Omental fat pad (tissue), 4 donors: ENCODE data around the gene GADD45B.

- PRO-cap = no peak
- RAMPAGE, long total RNA, 4 experiments = no peak in any of the 4 experiments
These were observed 12.8 kb downstream of the MOB3A start for GRCh38 chr19:2083253-2083830.

GRCh38 chr19:2129036-2129290, 22.4 kb downstream of the AP3D1 start:
- PRO-cap = no peak
- RAMPAGE, long total RNA, 4 experiments = no peak in any of the 4 experiments

DNA sequence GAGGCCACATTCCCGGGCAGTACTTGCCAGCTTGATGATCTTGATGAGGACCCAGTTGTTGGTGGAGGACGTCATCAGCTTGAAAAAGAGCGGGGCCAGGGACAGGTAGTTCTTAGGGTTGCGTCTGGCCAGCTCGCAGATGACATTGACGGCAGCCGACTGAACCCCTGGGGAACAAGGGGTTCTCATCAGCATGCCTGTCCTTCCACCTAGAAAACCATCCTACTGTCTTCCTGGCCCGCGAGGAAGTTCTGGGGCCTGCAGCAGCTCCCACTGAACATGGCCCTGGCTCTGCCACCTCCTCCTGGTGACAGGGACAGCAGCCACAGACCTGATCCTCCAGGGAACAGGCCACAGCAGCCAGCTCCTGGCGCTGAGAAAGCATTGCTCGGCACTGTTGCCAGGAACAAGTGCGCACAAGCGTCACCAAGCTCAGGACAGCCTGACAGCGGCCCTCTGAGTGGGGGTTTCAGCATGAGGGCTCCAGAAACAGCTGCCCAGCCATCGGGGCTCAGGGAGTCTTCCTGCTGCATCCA, 22.0 kb downstream of the AP3D1 start:
- PRO-cap = no peak
- RAMPAGE, long total RNA, 4 experiments = start-site peak on the minus strand in 1 of 4 experiments, centred at position 203 of the sequence, 28 reads per replicate

- PRO-cap = no peak
- RAMPAGE, long total RNA, 4 experiments = no peak in any of the 4 experiments
These were observed 31.6 kb downstream of the DOT1L start for GRCh38 chr19:2195270-2195729.

- PRO-cap = no peak
- RAMPAGE, long total RNA, 4 experiments = no peak in any of the 4 experiments
These were observed 32.3 kb downstream of the PLEKHJ1 start for GRCh38 chr19:2203702-2204434.

DNA sequence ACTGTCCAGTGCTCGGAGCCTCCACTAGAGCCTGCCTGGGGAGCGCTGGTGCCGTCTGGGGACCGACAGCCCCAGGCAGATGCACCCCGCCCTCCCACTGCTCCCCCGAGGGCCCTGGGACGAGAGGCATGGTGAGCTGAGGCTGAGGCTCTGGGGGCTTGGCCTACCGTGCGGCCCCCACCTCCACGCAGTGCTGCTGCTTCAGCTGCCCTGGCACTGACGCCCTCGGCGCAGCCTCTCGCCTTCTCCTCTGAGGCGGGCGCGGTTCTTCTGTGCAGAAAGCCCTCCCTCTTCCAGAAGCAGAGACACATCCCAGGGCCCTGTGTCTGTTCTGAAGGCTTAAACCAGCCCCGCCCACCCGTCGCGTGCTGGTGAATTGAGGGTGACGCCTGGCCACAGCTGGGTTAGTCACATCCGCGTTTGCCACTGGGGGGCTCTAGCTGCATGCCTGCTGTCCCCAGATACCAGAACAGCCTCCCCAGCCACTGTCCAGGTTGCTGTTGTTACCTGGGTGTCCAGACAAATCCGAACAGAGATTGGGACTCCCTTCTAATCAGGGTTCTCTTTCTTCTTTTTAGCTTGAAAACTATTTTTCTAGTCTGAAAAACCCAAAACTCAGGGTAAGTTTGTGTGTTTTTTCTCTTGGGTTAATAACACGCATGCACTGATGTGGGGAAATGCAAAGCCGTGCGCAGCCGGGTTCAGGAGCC, 27.6 kb downstream of the PLEKHJ1 start:
- PRO-cap = no peak
- RAMPAGE, long total RNA, 4 experiments = no peak in any of the 4 experiments

GRCh38 chr19:2215282-2215790, 20.8 kb downstream of the PLEKHJ1 start:
- PRO-cap = no peak
- RAMPAGE, long total RNA, 4 experiments = no peak in any of the 4 experiments

DNA sequence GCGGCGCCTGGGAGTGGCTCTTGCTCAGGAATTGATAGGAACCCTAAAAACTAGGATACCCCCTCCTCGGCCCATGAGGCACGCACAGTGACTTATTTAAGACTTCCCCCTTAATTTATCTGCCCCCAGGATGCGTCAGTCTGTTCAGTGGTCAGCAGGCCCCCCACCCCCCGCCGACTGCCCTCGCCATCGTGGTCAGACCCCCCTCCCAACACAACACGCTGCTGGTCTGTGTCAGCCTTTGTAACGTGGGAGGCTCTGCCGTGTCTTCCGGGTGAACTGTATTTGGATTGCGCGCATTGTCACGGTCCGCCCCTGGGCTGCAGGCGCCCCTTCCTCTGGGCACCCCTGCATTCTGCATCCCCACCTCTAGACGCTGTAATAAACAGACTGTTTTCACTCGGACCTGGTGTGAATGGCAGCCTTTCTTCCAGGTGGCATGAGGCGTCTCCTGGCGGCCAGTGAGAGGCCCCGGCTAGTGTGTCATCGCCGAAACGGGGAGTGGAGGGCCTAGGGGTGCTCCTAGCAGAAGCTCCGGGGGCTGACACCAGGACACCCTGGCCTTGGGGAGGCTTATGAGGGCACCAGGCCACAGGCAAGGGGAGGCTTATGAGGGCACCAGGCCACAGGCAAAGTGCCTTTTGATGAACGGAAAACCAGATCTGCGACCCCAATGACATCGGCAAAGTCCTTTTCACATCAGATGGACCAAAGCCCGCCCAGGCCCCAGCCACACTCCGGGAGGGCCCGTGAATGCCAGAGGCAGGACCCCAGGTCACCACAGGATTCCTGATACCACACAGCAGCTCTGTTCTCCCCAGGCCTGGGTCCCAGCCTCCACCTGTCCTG, 3.7 kb downstream of the PLEKHJ1 start:
- PRO-cap = no peak
- RAMPAGE, long total RNA, 4 experiments = no peak in any of the 4 experiments

DNA sequence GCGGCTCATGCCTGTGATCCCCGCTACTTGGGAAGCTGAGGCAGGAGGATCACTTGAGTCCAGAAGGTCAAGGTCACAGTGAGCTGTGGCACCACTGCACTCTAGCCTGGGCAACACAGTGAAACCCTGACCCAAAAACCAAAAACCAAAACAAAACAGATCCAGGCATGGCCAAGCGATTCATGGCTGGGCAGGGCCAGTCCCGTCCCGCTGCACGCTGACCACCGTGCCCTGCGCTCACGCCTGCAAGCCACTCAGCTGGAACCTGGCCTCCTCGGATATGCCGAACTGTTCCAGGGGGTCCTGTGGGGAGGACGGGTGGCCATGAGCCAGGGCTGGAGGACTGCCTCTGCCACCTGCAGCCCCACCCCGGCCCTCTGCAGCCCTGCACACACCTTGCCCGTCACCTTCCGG, 2.5 kb downstream of the PLEKHJ1 start:
- PRO-cap = no peak
- RAMPAGE, long total RNA, 4 experiments = no peak in any of the 4 experiments

DNA sequence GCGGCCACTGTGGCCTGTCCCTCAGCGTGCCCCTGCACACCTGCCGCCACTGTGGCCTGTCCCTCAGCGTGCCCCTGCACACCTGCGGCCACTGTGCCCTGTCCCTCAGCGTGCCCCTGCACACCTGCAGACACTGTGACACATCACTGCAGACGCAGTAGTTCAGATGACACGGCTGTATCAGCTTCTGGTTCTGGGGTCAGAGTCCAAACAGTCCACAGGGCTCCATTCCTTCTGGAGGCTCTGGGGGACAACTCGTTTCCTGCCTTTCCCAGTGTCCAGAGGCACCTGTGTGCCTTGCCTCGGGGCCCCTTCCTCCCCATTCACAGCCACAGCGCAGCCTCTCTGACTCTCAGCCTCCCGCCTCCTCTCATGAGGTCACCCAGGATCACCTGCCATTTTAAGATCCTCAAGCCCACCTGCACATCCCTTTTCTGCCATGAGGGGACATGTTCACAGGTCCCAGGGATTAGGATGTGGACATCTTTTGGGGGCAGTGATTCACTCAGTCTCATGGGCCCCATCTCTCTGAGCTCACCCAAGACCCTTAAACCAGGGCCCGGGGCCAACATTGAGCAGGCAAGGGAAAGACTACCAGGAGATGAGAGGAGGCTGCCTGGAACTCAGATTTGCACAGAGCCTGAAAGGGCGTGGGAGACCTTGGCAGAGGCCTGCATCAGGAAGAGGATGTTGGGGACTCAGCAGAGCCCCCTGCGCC, 5.6 kb downstream of the SF3A2 start:
- PRO-cap = no peak
- RAMPAGE, long total RNA, 4 experiments = no peak in any of the 4 experiments

DNA sequence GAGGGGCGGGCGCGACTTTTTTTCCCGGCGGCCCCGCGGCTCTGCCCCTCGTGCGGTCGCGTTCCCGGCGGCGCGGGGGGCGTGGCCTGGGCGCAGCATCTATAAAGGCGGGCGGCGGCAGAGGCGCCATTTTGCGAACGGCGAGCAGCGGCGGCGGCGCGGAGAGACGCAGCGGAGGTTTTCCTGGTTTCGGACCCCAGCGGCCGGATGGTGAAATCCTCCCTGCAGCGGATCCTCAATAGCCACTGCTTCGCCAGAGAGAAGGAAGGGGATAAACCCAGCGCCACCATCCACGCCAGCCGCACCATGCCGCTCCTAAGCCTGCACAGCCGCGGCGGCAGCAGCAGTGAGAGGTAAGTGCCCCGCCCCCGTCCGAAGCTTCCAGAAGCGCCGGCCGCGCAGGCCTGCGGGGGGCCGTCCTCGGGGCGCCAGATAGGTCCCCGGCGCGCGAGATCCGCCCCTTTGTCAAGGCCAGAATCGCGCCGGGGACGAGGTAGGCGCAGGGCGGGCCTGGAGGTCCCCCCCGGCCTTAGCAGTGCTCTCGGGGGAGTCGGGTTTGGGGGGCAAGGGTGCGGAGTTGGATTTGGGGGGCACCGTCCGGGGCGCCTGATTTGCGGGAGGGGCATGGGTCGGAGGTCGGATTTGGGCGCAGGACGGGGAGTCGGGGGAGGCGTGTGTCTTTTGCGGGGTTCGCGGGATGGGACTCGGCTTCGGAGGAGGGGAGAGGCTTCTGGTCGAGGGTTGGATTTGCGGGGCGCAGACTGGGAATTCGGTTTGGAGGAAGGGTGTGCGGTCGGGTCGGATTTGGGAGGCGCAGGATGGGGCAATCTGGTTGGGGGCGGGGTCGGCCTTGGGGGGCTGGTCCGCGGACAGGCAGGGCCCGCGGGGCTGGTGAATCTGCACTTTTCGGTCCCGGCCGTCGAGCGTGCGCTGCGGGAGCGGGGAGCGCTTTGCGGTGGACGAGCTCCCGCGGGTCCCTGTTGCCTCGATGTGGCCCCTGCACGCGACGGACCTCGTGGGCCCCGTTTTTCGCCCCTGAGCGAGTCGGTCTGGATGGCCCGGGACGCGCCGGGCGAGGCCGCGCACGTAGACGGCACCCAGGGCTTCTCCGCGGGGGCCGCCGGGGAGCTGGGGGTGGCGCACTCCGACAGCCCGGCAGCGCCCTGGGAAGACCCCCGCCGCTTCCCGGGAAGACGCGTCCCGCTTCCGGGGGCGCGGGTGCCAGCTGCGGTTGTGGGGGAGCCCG, 12.2 kb downstream of the PEAK3 start:
- PRO-cap = unidirectional peak, plus-strand start at position 130 of the sequence
- RAMPAGE, long total RNA, 4 experiments = start-site peak on the plus strand in 4 of 4 experiments, centred at positions 131 to 138 of the sequence, 19 to 6,760 reads per replicate

- PRO-cap = no peak
- RAMPAGE, long total RNA, 4 experiments = no peak in any of the 4 experiments
These were observed 11.2 kb downstream of the PEAK3 start for GRCh38 chr19:2270638-2271347.

DNA sequence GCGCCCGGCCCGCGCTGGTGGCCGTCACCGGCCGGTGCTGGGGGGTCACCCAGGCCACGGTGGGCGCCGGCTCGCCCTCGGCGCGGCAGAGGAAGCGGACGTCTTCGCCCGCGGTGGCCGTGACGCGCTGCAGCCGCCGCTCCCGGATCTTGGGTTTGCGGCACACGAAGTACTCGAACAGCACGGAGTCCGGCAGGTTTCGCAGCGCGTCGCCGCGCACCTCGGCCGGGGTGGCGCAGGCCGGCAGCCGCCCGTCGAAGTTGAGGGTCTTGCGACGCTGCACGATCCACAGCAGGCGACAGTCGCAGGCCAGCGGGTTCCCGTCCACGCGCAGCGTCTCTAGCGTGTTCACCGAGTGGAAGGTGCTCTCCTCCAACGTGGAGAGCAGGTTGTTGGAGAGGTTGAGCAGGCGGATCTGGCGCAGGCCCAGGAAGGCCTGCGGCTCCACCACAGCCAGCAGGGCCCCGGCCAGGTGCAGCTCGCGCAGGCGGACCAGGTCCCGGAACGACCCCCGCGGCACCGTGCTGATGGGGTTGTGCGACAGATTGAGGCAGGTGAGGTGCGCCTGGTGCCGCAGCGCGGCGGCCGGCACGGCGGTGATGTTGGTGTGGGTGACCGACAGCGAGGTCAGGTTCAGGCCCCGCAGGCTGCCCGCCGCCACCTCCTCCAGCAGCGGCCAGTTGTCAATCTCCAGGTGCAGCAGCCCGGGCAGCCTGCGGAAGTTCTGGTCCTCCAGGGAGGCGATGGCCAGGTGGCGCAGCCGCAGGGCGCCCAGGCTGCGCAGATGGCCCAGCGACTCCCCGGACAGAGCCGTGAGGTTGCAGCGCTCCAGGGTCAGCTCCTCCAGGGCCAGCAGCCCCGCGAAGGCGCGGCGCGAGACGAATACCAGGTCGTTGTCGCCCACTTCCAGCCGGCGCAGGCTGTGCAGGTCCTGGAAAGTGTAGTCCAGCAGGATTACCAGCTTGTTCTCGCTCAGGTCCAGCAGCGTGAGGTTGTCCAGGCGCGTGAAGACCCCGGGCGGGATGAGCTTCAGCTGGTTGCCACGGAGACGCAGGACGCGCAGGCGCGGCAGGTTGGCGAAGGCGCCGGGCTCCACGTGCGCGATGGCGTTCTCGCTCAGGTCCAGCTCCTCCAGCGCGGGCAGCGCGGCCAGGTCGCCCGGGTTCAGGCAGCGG, 8.8 kb upstream of the PEAK3 start:
- PRO-cap = no peak
- RAMPAGE, long total RNA, 4 experiments = no peak in any of the 4 experiments

GRCh38 chr19:2294923-2295421, 13.0 kb downstream of the LINGO3 start:
- PRO-cap = no peak
- RAMPAGE, long total RNA, 4 experiments = no peak in any of the 4 experiments

DNA sequence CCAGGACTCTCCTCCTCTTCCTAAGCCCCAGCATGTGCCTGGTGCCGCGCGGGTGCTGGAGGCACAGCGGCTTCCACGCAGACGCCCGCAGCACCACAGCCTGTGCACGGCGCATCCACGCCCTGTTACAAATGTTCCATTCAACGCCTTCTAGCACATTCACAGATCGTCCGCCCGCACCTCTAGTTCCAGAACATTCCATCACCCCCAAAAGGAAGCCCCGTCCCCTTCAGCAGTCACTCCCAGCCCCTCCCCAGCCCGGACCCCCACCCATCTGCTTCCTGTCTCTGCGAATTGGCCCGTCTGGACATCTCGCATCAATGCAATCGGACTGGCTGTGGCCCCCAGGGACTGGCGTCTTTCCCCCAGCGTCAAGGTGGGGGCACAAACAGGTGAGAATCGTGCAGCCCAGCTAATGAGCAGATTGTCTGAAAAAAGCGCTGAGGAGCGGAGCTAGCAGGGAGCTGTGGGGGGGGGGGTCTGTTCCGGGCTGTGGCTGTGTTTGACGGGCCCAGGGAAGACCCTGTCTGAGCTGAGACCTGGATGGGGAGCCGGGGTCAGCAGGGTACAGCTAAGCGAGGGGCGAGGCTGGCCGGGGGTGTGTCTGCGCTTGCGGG, 5.0 kb downstream of the LINGO3 start:
- PRO-cap = no peak
- RAMPAGE, long total RNA, 4 experiments = no peak in any of the 4 experiments

DNA sequence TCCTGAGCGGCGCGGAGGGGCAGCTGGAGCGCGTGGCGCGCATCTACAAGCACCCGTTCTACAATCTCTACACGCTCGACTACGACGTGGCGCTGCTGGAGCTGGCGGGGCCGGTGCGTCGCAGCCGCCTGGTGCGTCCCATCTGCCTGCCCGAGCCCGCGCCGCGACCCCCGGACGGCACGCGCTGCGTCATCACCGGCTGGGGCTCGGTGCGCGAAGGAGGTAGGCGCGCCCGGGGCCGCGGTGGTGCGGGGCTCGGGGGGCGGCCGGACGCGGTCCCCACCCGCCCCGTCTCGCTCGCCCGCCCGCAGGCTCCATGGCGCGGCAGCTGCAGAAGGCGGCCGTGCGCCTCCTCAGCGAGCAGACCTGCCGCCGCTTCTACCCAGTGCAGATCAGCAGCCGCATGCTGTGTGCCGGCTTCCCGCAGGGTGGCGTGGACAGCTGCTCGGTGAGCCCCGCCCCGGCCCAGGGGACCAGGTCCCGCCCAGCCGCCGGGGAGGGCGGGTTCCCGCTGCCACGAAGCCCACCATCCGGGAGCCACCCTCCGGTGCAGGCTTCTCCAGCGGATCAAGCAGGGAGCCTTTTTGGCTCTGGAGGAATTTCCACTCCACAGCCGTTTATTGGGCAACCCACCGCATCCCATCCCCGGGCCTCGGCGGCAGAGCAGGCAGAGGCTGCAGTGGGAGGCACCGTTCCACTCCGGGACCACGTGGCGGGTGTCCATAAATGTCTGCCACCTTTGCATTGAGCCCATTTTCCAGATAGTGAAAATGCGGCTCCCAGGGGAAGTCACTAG, 2.1 kb downstream of the TIMM13 start:
- PRO-cap = no peak
- RAMPAGE, long total RNA, 4 experiments = no peak in any of the 4 experiments

GRCh38 chr19:2427750-2428832, 705 bp upstream of the TIMM13 start:
- PRO-cap = no peak
- RAMPAGE, long total RNA, 4 experiments = start-site peak on the minus strand in 1 of 4 experiments, at chr19:2427860-2427919 at its widest, 94 reads per replicate

DNA sequence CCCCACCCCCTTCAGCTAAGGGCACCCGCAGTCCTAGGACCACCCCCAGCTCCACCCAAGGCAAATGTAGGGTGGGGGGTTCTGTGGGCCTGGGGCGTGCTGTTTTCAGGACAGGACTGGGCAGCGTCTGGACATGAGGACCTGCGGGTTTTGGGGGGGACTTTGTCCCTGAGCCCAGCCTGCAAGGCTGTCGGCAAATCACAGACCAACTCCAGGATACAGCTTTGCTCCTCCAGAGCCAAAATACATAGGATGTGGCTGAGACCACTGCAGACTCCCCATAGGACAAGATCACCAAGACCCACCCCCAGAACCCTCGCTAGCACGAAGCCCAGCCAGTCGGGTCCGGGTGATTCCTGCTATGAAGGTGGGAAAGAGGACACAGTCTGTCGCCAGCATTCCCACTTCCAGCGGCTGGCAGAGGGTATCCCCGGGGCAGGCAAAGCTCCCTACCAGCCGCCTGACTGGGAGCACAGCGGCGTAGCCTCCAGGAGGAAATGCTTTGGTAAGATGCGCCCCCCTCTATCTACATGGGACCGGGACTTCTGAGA, 1.6 kb upstream of the TIMM13 start:
- PRO-cap = no peak
- RAMPAGE, long total RNA, 4 experiments = no peak in any of the 4 experiments

GRCh38 chr19:2476078-2476983, at the start of gene GADD45B:
GADD45B (plus strand) TSS chr19:2476127.
- PRO-cap = unidirectional peak, plus-strand start at chr19:2476127
- RAMPAGE, long total RNA, 4 experiments = start-site peak on the plus strand in 4 of 4 experiments, at chr19:2476121-2476176 at its widest, 289 to 1,696 reads per replicate

GRCh38 chr19:2602317-2602917, 100.1 kb downstream of the GNG7 start:
- PRO-cap = unidirectional peak, minus-strand start at chr19:2602408
- RAMPAGE, long total RNA, 4 experiments = no peak in any of the 4 experiments